Smooth muscle cell (in vitro differentiated cells): ENCODE measurements around a stretch of chr17.

- RAMPAGE, long total RNA, result no peak
Observed at GRCh38 chr17:60187384-60187985, 37.7 kb downstream of the CA4 start.

GRCh38 chr17:60390813-60391557, 948 bp downstream of the USP32 start:
- RAMPAGE, long total RNA, result no peak

DNA sequence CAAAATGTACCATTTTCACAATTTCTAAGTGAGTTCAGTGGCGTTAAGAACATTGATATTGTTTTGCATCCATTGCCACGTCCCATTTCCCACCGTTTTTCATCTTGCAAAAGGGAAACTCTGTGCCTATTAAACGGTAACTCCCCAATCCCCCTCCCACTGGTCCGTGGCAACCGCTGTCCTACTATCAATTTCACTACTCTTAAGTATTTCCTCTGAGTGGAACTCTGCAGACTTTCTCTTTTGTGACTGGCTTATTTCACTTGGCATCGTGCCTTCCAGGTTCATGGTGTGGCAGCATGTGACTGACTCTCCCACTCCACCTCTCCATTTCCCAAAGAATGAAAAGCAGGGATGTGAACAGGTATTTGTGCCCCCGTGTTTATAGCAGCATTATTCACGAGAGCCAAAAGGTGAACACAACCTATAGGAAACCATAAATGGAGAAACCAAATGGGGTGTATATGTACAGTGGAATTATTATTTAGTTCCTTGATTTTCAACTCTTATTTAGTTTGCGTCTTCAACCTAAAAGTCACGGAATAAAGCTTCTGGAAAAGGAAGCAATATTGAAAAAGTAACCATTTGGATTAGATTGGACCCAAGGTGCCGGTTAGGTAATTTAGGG, 1.2 kb upstream of the USP32 start:
- RAMPAGE, long total RNA, result no peak

GRCh38 chr17:60524040-60524601, 1.9 kb downstream of the APPBP2 start:
- RAMPAGE, long total RNA, result no peak

DNA sequence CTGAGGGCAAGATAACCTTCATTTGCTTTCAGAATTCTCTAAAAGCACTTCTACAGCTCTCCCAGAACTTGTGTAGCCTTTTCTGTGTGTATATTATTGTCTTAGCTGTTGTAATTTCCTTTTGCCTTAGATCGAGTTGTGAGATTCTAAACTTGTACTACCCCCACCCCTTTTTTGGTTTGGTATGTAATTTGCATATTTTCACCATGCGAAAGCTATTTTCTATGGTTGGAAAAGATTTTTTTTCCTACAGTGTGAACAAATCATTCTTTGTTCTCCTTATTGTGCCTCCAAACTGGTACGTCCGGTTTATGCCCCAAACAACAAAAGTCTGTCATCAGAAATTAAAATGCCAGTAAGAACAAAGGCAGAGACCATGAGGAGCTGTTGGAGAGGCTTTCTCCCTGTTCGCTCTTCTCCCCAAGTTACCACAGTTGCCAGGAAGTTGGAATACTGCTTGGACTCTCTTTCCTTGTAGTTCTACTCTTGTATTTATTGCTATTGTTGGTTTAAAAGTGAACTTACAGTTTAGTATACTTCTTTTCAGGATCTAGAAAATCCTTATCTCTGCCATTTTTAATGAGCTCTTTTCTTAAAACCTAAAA, 66.2 kb downstream of the BCAS3 start:
- RAMPAGE, long total RNA, result no peak

- RAMPAGE, long total RNA, result no peak
Observed at GRCh38 chr17:61128565-61129266, 270.9 kb upstream of the TBX2 start.

DNA sequence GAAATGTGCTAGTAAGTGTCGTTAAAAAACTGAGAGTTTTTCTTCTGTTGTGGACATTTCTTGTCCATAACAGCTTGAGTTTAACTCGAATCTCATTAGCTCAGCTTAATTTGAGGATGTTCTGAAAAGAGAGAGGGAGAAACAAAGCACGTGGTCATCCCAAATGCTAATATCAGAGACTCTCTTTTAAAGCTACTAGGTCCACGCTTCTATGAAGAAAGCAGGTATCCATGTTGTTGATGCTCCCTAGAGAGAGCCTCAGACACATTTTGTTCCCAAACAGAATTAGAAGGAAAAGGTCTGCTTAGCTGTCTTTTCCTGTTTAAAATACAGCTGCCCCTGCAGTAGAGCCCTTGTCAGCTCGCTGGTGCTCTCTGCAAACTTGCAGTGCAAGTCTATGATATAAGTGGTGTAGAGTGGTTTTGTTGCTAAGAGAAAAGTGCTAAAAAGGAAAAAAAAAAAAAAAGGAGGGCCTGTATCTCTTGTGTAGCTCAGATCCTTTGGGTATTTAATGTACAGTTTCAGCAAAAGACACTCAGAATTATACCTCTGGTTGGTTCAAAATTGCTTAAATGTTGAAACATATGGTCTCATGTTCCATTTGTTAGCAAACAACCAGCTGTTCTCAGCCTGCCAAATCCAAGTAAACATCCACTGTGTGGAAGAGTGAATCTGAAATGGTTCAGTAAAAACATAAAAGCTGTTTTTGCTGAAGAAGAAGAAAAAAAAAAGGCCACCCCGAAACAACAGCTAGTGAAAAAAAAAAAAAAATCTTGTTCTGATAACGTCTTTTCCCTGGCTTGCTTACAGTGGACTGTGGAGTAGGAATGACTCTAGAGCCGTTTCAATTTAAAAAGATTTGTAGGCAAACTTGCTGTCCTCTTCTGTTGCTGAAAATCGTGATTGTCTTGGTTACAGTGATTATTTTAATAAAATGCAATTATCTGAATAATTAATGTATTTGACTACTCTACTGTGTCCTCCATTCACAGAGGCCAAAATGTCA, 190.9 kb upstream of the TBX2 start:
- RAMPAGE, long total RNA, result no peak

- RAMPAGE, long total RNA, result no peak
Observed at GRCh38 chr17:61245580-61246132, 154.0 kb upstream of the TBX2 start.

- RAMPAGE, long total RNA, result no peak
Observed at GRCh38 chr17:61456099-61456510, 3.9 kb downstream of the TBX4 start.

GRCh38 chr17:61457965-61458503, 5.8 kb downstream of the TBX4 start:
- RAMPAGE, long total RNA, result no peak

GRCh38 chr17:61494776-61496021, 43.0 kb downstream of the TBX4 start:
- RAMPAGE, long total RNA, result no peak

GRCh38 chr17:61863603-61864152, 350 bp upstream of the BRIP1 start:
- RAMPAGE, long total RNA, result no peak

- RAMPAGE, long total RNA, result no peak
Observed at GRCh38 chr17:61996179-61996926, 68.6 kb upstream of the INTS2 start.

DNA sequence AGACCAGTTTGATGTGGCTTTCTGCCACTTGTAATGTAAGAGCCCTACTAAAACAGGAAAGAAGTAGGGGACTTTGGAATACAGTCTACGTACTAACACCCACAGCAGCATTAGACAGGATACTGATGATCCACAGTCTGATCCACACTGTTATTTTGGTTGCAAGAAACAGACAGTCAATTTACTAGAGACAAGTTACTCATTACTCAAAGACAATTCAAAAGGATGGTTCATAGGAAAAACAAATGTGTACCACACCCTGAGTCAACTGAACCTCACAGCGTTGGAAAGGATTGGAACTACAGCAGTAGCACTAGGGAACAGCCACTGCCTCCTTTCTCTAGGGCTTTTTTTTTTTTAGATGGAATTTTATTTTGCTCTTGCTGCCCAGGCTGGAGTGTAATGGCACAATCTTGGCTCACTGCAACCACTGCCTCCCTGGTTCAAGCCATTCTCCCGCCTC, 46.0 kb upstream of the MED13 start:
- RAMPAGE, long total RNA, result no peak

DNA sequence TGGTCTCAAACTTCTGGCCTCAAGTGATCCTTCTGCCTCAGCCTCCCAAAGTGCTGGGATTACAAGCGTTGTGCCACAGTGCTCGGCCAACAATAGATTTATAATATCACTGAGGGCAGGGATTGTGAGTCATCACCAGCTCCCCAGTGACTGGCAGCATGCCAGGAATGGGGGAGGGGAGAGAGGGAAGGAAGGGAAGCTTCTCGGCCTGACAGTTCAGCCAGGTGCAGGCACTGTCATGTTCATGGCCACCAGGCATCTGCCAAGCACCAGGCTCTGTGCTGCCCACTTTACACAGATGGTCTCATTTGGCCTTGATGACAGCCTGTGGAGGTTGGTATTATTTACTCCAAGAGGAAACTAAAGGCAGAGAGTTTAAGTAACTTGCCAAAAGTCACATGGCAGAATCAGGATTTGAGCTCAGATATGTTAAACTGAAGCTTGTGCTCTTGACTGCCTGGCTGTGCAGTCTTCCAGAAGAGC, 7.8 kb upstream of the TLK2 start:
- RAMPAGE, long total RNA, result no peak

- RAMPAGE, long total RNA, result no peak
Observed at GRCh38 chr17:62713423-62714011, 86.0 kb downstream of the MRC2 start.

DNA sequence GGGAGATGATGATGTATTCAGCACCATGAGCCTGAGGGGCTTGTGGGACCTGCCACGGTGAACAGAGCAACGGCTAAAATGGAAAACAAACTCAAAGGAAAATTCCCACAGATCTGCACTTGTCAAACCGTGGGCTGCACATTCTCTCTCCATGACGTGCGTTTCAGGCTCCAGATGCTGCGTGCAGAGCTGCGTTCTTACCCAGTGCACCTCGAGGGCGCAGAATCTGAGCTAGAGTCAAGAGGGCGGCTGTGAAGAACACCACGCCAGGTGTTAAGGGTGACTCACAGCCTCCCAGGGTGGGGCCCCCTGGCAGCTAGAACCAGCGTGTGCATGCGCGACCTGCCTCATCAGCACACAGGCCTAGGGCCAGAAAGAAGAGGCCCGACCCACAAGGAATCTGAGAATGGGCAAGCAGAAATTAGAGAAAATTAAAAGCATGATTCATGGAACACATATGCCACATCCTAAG, 29.2 kb downstream of the MARCHF10 start:
- RAMPAGE, long total RNA, result no peak

GRCh38 chr17:62965586-62966173, 355 bp upstream of the TANC2 start:
- RAMPAGE, long total RNA, result no peak

- RAMPAGE, long total RNA, result no peak
Observed at GRCh38 chr17:63041290-63042310, 75.6 kb downstream of the TANC2 start.

- RAMPAGE, long total RNA, result no peak
Observed at GRCh38 chr17:63420459-63421268, 25.4 kb downstream of the CYB561 start.